OVCAR3 (cell line): ENCODE data around the genes SDR42E2, SCNN1B, PALB2 and CHP2.

DNA sequence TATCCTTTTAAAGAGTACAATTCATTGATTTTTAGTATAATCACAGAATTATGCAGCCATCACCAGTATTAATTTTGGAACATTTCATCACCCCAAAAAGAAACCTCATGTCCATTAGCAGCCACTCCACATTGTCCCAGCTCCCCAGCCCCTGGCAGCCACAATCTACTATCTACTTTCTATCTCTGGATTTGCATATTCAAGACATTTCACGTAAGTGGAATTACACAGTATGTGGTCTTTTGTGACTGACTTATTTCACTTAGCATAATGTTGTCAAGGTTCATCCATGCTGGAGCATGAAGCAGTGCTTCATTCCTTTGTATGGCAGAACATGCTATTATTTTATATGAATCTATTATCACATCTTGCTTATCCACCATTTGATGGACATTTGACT, 10.6 kb downstream of the METTL9 start:
- RRBS: no CpG with 5 or more reads among the region's 1 CpG

GRCh38 chr16:21808290-21808760, 49.2 kb downstream of the NPIPB4 start:
- RRBS: no CpG with 5 or more reads among the region's 6 CpGs

- RRBS: no CpG with 5 or more reads among the region's 8 CpGs
These were observed 36.8 kb downstream of the NPIPB4 start for GRCh38 chr16:21820788-21821080.

DNA sequence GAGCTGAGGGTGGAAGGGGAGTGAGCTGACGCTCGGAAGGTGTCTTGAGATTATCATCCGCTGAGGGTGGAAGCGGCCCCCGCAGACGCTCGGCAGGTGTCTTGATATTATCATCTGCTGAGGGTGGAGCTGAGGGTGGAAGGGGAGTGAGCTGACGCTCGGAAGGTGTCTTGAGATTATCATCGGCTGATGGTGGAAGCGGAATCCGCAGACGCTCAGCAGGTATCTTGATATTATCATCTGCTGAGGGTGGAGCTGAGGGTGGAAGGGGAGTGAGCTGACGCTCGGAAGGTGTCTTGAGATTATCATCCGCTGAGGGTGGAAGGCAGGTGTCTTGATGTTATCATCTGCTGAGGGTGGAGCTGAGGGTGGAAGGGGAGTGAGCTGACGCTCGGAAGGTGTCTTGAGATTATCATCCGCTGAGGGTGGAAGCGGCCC, 21.3 kb downstream of the NPIPB4 start:
- RRBS: no CpG with 5 or more reads among the region's 20 CpGs

DNA sequence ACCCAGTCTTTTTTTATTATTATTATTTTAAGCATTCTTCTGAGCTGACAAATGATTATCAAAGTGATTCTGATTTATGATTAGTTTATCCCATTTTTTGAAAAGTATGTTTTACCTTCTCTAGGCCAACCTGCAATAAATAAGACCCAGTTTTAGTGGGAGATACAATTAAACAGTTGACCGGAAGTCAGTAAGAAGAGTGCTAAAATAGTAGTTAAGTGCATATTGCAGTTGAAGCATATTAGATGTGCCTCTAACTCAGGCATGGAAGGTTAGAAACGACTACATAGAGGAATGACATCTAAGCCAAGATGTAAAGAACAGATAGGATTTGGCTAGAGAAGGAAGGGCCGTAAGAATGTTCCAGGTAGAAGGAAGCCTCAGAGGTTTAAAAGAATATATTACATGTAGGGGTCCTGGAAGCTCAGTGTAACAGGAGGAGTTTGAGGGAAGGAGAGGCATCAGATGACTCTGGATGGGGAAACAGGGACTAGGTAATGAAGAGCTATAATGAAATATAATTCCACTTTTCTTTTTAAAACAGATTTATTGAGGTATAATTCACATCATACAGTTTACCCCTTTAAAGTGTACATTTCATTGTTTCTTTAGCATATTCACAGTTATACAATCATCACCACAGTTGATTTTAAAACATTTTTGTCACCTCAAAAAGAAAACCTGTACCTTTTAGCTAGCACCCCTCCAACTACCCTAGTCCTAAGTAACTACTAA, 23.1 kb downstream of the MOSMO start:
- RRBS: no CpG with 5 or more reads among the region's 3 CpGs

- RRBS: 4% methylated on average over 19 of the region's 45 CpGs
These were observed at the start of gene SDR42E2 for GRCh38 chr16:22162193-22162790. TSS of gene SDR42E2 (plus strand) at chr16:22162506.

- RRBS: no CpG with 5 or more reads among the region's 11 CpGs
These were observed 11.8 kb downstream of the EEF2K start for GRCh38 chr16:22217819-22218389.

DNA sequence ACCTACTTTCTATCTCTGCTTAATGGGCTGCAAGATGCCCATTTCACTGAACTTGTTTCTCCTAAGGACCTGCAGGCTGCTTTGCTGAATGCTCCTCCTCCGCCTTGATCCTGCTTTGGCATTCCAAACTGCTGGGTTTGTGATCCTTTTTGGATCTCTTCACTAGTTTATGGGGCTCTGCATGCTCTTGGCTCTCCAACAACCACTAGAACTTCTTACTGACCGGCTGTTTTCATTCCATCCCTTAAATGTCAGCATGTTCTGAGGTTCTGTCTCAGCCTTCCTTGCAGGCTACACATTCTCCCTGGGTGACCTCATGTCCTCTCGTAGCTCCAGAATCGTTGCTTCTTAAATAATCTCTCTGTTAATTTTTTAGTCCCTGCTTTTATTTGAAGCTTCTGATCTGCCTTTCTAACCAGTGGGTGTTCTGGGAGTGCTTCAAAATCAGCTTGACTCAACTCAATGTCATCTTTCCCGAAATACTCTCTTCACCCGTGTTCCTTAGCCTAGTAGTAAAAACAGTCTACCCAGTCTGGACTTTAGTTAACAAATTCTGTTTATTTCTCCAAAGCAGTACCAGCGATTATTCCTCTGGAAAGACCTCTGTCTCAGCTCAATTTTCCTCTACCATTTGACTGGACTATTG, 119.0 kb upstream of the HS3ST2 start:
- RRBS: no CpG with 5 or more reads among the region's 7 CpGs

DNA sequence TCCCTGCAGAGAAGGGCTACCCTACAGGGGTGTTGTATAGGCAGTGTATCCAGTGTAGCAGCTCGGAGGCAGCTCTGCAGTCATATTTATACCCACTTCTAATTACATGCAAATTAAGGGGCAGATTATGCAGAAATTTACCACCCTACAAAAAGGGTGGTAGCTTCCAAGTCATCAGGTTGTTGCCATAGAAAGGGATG, 98.5 kb downstream of the HS3ST2 start:
- RRBS: no CpG with 5 or more reads among the region's 1 CpG

GRCh38 chr16:23068591-23069020, 80.6 kb downstream of the USP31 start:
- RRBS: no CpG with 5 or more reads among the region's 10 CpGs

GRCh38 chr16:23139829-23140621, 9.2 kb downstream of the USP31 start:
- RRBS: no CpG with 5 or more reads among the region's 6 CpGs

- RRBS: 5% methylated on average over 23 of the region's 85 CpGs
These were observed at the start of gene SCNN1B for GRCh38 chr16:23302052-23303025. TSS of gene SCNN1B (plus strand) at chr16:23302302.

DNA sequence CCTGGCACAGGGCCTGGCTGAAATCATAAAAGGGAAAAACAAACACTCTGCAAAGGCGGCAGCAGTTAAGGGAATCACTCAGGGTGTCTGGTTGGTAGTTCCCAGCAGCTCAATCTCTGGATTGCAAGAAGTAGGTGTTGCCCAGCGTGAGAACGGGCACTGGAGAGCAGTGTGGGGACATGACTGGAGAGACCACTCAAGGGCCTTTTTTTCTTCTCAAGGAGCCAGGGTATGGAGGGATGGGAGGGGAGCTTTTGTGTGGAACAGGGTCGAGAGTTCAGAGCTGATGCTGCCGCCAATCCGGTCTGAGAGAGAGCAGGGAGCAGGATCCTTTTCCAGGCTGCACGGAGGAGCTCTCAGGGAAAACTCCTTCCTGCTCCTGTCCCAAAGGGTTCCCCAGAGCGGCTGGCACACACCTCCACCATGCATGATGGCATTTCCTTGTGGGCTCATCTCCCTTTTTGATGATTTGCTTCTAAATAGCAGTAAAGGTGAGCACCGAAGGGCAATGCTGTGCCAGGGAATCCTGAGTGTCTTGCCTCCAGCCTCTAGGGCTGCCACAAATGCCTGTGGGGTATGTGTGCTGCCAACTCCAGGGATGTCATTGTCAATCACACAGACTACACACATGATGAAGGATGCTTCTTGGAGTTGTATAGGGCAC, 15.3 kb downstream of the SCNN1B start:
- RRBS: no CpG with 5 or more reads among the region's 9 CpGs

DNA sequence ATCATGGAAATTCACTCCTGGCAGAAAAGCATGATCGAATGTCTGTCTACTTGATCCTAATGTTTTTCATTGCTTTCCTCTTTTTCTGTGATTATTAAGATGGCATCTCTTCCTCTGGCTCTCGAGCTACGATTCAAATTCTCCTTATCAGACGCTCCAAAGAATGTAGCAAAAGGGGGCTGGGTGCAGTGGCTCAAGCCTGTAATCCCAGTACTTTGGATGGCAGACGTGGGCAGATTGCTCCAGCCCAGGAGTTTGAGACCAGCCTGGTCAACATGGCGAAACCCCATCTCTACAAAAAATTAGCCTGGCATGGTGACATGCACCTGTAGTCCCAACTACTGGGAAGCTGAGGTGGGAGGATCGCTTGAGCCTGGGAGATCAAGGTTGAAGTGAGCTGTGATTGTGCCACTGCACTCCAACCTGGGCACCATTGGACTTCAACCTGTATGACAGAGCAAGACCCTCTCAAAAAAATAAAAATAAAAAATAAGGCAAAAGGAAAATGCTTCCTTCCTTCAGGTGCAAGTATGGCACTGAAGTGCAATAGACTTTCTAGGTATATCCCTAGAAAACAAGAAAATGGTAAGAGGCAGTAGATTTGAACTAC, 35.6 kb downstream of the COG7 start:
- RRBS: no CpG with 5 or more reads among the region's 7 CpGs

GRCh38 chr16:23495424-23495816, 14.9 kb downstream of the GGA2 start:
- RRBS: no CpG with 5 or more reads among the region's 2 CpGs

DNA sequence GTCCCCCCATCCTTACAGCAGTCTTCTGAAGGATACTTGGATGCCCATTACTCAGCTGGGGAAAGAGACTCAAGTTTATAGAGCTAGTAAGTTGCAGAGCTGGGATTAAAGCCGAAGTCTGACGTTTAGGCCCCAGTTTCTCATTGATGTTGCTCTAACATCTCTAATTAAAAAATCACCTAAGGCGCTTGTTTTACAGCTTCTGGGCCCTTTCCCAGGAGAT, 758 bp downstream of the UBFD1 start:
- RRBS: no CpG with 5 or more reads among the region's 3 CpGs

- RRBS: no CpG with 5 or more reads among the region's 7 CpGs
These were observed 564 bp downstream of the PALB2 start for GRCh38 chr16:23640583-23640908.

DNA sequence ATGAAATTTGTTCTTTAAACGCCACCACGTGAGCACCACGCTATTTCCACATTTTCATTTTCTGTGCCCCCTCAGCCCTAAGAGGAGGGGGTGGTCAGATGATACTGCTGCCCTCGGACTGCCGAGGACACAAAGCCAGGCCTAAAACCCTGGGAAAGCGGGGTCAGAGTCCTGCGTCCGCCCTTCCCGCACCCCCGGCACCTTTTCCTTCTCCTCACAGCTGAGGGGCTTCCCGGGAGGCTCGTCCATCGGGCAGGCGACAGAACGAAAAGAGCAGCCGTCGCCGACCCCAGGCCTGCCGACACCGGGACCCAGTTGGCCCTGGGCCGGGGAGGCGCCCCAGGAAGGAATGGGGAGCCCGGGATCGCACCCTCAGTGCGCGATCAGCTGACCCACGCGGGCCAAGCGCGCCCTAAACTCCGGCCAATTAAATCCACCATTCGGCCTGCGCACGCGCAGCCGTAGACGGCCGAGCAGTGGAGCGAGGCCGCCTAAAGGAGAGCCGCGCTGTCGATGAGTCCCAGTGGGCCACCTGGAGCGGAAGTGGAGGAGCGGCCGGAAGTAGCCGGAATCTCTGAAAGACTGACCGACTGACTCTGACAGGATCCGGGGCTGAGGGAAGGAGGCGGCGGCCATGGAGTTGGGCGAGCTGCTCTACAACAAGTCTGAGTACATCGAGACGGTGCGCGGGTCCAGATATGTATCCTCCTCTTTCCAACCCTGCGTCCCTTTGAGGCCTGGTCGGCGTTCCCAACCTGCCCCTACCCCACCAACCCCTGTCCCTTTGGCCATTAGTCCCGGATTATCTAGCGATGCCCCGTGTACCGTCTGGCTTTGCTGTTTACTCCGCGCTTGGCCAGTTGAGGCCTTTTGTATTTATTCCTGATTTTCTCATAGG, at the start of gene PALB2:
PALB2 (minus strand) TSS at position 402 of the 898 bp plus-strand sequence.
- RRBS: 4% methylated on average over 19 of the region's 65 CpGs

- RRBS: 7% methylated on average over 30 of the region's 73 CpGs
These were observed at the start of gene CHP2 for GRCh38 chr16:23754462-23755249. TSS of gene CHP2 (plus strand) at chr16:23755026.